A375 (cell line): ENCODE data around the gene CTAGE1.

GRCh38 chr18:21439202-21439854 lies 161.2 kb downstream of the ESCO1 start:
- RAMPAGE, long total RNA: no peak

DNA sequence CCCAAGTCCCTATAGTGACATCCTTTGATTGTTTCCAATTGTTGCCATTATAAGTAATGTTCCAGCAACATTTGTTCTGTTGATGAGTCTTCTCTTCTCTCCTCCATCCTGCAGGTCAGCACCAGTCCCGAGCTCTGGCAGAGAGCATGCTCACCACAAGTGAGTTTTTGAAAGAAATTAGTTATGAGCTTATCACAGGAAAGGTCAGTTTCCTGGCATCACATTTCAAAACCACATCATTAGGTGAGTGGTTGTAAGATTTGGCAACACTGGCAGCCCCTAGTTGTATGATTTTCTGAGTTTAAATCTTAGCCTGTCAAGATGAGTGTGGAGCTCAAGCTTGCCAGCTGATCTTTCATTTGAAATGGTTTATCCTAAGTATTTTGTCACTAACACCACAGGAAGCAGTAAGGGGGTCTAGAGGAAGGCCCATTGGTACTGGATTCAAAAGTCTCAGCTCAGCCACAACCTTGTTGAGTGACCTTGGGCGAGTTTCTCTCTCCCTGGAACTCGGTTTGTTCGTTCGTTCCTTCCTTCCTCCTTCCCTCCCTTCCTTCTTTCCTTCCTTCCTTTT lies 149.5 kb downstream of the ESCO1 start:
- RAMPAGE, long total RNA: no peak

- RAMPAGE, long total RNA: no peak
These were observed 147.0 kb downstream of the ESCO1 start for GRCh38 chr18:21453362-21453995.

- RAMPAGE, long total RNA: no peak
These were observed 143.6 kb downstream of the ESCO1 start for GRCh38 chr18:21456822-21457456.

- RAMPAGE, long total RNA: no peak
These were observed 82.0 kb downstream of the ESCO1 start for GRCh38 chr18:21518457-21518939.

- RAMPAGE, long total RNA: no peak
These were observed 1.1 kb downstream of the ESCO1 start for GRCh38 chr18:21599407-21599901.

GRCh38 chr18:21600017-21600136 lies 627 bp downstream of the ESCO1 start:
- RAMPAGE, long total RNA: no peak

- RAMPAGE, long total RNA: no peak
These were observed 22.0 kb downstream of the ABHD3 start for GRCh38 chr18:21682442-21683076.

GRCh38 chr18:21852014-21852404 lies 111.4 kb downstream of the MIB1 start:
- RAMPAGE, long total RNA: no peak

DNA sequence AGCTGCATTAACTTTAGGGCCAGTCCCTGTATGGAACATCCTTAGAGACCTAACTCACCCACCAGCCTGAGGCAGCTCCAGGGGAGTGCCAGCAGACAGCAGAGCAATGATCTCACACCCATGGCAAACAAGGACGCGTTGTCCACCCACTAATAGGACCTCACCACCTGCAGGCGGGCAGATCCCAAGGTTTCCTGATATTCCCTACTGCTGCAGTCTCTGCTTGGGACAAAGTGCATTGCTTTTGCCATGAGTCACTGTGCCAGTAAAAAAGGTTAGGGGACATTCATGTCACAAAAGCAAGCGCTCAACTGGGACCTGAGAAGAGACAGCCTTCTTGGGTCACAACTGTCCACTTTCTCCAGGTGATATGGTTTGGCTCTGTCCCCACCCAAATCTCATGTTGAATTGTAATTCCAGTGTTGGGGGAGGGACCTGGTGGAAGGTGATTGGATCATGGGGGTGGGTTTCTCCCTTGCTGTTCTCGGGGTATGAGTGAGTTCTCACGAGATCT lies 160.1 kb downstream of the MIB1 start:
- RAMPAGE, long total RNA: no peak

DNA sequence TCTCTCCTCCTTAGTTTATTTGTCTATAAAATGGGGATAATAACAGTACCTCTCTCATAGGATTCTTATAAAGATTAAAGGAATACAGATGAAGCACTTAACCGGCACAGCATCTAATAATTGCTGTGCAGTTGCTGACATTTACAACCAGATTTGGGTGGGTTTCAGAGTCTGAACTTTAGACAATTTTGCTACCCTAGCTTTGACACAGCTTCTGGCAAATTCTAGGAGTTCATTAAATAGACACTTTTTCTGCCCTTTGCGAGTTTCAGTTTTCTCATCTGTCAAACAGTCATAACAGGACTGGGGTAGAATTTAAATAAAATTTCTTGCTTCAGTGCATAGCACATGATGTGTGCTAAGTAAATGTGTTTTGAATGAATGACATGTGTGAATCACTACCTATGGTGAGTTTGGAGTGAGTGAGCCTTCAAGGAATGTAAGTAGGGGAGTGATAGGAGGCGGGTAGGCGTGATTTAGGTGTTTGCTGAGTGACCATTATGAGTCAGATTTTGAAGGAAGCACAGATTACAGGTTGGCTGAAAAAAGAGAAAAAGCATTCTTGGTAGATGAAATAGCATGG lies 137.2 kb upstream of the GATA6 start:
- RAMPAGE, long total RNA: no peak

GRCh38 chr18:22165032-22166040 lies 4.1 kb upstream of the GATA6 start:
- RAMPAGE, long total RNA: no peak

DNA sequence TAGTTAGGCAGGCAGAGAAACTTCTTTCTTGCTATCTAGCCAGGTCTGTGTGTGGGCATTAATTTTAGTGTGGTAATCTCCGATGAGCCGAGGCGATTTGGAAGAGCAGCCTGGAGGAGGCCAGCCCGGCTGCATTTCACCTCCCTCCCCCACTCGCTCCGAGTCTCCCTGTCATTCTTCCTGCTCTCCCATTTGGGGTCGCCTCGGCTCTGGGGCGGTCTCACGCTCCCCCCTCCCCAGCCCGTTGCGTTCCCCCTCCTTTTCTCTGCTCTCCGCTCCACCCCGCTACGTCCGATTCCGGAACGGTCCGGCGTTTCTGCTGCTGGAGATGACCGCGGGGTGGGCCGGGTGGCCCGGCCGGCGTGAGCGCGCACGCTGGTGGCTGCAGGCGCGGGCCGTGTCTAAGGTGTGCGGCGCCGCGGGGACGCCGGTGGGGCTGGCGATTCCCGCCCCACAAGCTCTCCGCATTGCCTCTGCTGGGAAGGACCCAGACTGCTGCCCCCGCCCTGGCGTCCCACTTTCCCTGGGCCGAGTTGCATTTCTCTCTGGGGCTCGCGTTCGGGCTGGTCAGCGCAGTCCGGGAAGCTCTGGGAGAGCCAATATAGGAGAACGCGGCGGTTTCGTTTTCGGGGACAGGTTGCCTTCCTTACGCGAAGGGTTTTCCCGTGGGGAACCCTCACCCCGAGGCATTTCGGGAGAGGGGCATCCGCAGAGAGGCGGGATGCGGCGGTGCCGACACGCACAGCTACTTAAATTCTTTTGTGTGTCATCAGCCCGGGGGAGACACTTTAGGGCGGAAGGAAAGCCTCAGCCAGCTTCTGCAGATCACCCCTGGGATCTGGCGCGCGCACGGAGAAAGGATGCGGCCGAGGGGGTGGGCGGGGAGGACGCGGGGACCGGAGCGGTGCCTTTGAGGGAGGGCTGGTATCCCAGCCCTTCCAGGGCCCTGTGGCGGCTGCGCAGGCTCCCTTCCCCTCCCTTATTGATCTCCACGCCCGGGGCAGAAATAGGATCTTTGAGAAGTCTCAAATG lies 879 bp downstream of the GATA6 start:
- RAMPAGE, long total RNA: no peak

- RAMPAGE, long total RNA: no peak
These were observed 24.7 kb downstream of the GATA6 start for GRCh38 chr18:22193899-22194691.

DNA sequence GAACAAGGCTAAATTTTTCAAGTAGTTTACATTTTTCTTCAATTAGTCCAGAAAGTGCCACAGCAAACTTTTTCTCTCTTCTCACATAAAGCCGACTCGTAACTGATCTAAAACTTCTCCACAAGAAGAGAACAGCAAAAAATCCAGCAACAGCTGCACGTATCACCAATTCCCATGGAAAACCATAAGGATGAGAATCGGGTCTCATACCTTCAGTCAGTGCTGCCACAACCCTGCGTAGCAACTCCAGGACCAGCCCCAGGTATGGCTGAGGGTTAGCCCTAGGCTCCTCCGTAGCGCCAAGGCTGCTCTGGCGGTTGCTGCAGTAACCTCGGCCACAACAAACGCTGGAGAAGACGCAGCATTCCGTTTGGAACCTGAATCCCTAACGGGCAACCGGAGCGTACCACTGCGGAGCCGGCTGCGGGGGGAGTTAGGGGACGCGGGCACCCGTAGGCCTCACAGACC lies at the start of gene CTAGE1:
TSS of gene CTAGE1 (minus strand) at position 312 of the 468 bp plus-strand sequence.
- RAMPAGE, long total RNA: no peak

- RAMPAGE, long total RNA: no peak
These were observed 70.9 kb upstream of the CTAGE1 start for GRCh38 chr18:22488424-22489135.

DNA sequence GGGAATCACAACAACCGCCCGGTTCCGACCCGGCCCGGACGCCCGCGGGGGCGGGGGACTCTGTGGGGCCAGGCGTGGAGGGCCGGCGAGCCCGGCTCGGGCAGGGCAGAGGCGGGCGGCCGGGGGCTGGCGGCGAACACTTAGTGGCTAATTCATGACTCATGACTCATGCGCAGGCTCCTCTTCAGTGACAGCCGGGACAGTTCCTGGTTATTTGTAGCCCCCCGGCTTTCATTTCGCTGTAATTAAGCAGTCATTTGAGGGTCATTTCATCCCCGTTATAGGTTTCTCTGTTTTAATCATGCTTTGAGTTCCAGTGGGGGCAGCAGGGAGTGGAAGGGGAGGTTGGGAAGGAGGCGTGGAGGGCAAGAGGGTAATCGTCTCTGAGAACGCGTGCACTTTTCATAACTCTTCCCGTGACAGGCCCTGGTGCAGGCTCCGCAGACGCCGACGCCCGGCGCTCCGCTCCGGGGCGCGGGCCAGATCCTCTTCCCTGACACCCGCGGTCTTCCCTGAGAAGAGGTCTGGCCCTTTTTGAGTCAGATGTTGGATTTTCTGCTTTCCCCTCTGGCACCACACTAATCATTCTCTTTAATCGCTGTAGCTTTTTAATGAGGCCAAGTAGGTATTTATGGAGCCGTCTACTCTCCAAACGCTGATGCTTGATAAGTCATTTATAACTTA lies 142.2 kb upstream of the CTAGE1 start:
- RAMPAGE, long total RNA: no peak

GRCh38 chr18:22607048-22607384 lies 189.3 kb upstream of the CTAGE1 start:
- RAMPAGE, long total RNA: no peak

DNA sequence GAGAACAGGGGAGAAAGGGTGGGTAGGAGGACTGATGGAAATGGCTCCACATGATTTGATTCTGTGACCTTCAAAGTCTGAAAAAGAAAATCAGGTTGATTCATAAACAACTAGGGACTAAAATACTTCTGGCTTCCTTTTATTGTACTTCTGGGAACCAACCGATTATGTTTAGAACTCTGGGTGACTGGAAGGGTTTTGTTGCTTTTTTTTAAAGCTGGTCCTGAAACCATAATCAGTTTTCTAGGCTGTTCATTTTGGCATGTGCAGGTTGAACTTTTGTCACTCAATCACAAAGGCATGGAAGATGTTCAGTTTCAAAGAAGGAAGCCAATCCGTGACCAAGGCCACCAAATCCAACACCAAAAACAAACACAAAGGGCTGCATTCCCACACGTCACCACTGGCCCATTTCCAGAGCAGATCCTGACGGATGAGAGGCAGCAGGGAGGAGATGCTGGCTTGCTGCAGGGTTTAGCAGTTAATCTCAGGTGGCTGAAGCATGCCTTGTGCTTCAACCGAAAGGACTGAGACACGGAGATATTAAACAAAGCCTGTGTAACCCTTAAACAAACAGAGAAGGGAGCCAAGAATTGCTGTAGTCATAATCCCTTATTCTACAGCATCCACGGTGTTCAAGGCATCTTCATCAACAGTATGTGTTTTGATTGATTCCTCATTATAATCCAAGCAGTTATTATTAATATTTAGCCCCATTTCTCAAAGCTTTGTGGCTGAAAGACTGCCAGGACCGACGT lies 191.9 kb upstream of the CTAGE1 start:
- RAMPAGE, long total RNA: no peak

DNA sequence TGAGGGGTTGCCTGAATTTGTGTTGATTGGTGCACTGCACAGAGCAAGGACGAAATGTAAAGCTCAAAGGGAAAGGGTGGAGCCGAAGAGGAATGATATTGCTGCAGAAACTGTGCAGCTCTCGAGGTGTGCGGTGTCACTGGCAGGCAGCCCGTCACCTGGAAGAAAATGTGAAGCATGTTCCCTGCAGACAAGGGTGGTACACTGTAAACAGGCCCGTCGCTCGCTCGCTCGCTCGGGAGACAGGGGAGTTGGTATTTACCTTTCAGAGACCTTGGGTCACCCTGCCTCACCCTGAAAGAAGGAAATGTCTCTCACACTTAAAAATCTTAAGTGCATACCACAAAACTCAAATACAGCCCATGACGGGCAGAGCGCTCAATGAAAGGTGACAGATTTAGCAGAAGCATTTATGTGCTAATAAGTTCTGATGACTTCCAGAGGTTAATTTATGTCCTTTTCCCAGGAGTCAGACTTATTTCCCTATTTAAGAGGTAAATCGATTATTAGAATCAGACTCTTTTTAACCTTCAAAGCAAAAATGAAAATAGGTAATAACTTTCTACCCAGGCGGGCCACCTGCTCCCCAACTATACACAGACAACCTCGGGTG lies 195.7 kb upstream of the CTAGE1 start:
- RAMPAGE, long total RNA: no peak